HTERT-HM (cell line): ENCODE measurements around the genes SERINC1, TPD52L1 and HDDC2.

DNA sequence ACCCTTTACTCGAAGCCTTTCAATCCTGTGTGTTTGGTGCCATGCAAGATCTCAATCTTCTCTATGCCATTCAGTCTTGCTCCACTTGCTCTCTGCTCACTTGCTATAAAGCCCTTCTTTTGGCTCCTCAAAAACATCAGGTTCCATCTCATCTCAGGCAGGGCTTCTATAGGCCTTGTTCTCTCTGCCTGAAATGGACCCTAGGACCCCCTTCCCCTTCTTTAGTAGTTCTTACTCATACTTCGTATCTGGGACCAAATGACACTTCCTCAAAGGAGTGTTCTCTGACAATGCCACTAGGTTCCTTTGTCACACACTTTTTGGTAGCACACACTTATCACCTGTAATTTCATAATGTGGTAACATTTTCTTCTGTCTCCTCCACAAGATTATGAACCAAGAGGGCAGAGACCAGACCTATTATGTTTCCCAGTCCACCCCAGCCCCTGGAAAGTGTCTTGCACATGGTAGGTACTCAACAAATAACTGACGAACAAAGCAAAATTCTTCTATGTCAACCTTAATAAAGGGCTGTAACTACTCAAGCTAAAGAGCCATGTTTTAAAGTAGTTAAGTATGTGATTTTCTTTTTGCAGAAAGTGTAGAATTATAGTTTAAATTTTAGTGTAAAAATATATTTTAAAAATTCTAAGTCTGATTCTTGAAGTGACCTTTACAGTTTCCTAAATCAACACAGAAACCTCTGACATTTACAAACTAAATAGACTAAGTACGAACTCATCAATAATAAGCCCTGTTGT is 116.9 kb upstream of the FAM184A start:
- RRBS = no CpG with 5 or more reads among the region's 4 CpGs

DNA sequence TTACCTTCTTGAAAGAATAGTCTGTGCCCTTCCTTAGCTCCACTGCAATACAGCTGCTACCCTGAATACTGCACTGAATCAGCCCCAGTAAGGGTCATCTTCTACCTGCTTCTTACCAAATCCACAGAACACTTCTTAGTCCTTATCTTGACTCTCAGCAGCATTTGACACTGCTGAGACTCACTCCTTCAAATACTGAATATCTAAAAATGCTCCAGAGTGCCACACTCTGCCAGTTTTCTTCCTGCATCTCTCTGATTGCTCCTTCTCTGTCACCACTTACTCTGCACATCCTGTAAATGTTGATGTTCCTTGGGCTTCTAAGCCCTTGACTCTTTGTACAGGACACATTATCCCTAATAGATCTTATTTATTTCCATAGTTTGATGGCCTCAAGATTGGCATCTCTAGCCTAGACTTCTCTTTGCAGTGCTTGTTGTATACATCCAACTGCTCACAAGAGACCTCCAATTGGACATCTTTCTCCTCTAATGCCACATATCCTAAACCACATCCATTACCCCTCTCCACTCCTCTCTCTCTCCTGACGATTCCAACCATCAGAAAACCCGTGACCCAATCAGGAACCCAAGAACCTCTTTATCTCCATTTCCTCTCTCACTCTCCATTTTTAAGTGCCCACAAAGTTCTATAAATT is 19.7 kb downstream of the MAN1A1 start:
- RRBS = no CpG with 5 or more reads among the region's 2 CpGs

- RRBS = 2% methylated on average over 21 of the region's 81 CpGs
Measured at GRCh38 chr6:119348244-119349145, 1.1 kb downstream of the MAN1A1 start.

GRCh38 chr6:119372828-119373511 is 23.4 kb upstream of the MAN1A1 start:
- RRBS = no CpG with 5 or more reads among the region's 1 CpG

- RRBS = no CpG with 5 or more reads among the region's 1 CpG
Measured at GRCh38 chr6:119493779-119494509, 144.4 kb upstream of the MAN1A1 start.

GRCh38 chr6:121437685-121438869 is 2.6 kb downstream of the GJA1 start:
- RRBS = no CpG with 5 or more reads among the region's 24 CpGs

DNA sequence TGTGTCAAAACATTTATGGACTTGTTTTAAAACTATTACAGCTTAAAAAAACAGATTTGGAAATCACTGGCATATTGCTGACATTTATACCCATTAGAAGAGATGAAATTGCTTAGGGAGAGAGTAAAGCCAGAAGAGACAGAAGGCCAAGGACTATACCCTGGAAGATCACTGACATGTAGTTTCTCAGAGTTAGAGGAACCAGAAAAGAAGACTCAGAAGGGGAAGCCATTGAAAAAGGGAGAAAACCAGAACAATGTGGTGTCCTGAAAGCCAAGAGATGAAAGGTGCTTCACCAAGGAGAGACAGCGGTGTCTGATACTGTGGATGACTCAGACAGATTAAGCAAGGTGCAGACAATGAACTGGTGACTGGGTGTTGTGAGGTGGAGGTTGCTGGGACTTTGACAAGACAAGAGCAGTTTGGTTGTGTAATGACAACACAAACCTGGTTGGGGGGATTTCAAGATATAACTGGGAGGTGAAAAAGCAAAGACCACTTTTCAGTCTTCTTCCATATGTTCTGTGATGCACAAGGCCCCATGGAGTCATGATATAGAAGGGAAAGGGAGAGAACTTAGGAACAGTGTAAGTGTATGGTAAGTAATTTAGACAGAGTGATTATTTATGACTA is 345.4 kb downstream of the GJA1 start:
- RRBS = no CpG with 5 or more reads among the region's 1 CpG

DNA sequence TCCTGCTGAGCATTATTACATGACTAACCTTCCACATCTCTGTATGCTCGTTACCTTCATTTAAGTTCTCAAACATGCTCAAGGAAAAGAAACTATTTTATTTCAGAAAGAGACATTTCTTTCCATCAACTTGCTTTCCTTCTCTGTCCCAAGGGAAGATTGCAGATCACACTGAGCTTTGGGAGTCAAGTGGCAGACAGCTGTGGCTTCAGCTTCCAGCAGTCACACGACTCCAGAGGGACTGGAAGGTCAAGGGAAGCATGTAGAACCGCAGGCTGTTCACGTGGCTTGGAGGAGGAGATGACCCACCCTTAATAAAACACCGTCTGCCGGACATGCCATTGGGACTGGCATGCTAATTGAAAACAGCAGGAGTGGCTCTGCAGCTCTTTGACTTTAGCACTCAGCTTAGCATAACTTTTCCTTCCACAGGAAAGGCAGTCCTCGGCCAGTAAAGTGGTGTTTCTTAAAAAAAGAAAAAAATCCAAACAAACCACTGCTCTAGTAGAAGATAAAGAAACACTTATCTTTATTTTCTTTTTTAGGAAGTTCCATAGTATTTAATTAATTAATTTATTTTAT is 466.8 kb upstream of the HSF2 start:
- RRBS = no CpG with 5 or more reads among the region's 7 CpGs

DNA sequence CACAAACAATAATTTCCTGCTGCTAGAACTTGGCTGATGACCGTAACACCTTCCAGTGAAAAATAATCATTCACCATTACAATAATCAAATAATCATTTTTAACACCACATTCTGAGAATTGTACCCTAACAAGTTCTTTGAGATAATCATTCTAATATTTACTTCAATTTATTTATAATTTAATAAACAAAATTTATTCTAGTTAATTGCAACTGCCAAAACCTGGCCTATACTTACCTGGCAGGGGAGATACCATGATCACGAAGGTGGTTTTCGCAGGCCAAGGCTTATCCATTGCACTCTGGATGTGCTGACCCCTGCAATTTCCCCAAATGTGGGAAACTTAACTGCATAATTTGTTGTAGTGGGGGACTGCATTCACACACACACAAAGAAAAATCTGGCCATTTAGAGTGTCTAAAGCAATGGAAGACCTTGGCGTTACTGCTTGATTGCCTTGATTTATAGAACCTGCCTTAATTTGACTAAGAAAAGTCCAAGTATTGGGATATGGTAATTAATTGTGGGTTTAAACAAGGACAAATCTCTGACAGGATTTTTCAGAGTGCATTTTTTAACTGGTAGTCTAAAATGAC is 187.9 kb upstream of the HSF2 start:
- RRBS = no CpG with 5 or more reads among the region's 4 CpGs

- RRBS = no CpG with 5 or more reads among the region's 53 CpGs
Measured at GRCh38 chr6:122470959-122472160, at the start of gene SERINC1. SERINC1 (minus strand) TSS chr6:122471807.

- RRBS = no CpG with 5 or more reads among the region's 9 CpGs
Measured at GRCh38 chr6:122753555-122754064, 25.9 kb upstream of the FABP7 start.

GRCh38 chr6:122788613-122788890 is 506 bp upstream of the SMPDL3A start:
- RRBS = no CpG with 5 or more reads among the region's 4 CpGs

- RRBS = no CpG with 5 or more reads among the region's 11 CpGs
Measured at GRCh38 chr6:123802644-123803005, 1.0 kb upstream of the NKAIN2 start.

DNA sequence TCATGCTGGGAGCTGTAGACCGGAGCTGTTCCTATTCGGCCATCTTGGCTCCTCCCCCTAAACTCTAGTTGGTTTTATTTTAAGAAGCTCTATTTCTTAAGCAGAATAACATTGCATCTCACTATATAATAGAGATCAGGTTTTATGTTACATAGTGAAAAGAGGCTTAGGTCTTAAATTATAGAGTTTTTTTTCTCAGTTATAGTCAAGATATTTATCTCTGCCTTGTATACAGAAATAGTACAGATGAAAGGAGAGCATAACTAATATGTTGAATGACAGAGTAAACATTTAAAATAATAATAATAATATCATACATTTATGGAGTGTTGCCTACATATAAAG is 249.5 kb upstream of the RNF217 start:
- RRBS = no CpG with 5 or more reads among the region's 2 CpGs

- RRBS = no CpG with 5 or more reads among the region's 45 CpGs
Measured at GRCh38 chr6:125153540-125154125, at the start of gene TPD52L1. TPD52L1 (plus strand) TSS chr6:125153773.

- RRBS = 2% methylated on average over 39 of the region's 66 CpGs
Measured at GRCh38 chr6:125301459-125302550, at the start of gene HDDC2. HDDC2 (minus strand) TSS chr6:125301967.

DNA sequence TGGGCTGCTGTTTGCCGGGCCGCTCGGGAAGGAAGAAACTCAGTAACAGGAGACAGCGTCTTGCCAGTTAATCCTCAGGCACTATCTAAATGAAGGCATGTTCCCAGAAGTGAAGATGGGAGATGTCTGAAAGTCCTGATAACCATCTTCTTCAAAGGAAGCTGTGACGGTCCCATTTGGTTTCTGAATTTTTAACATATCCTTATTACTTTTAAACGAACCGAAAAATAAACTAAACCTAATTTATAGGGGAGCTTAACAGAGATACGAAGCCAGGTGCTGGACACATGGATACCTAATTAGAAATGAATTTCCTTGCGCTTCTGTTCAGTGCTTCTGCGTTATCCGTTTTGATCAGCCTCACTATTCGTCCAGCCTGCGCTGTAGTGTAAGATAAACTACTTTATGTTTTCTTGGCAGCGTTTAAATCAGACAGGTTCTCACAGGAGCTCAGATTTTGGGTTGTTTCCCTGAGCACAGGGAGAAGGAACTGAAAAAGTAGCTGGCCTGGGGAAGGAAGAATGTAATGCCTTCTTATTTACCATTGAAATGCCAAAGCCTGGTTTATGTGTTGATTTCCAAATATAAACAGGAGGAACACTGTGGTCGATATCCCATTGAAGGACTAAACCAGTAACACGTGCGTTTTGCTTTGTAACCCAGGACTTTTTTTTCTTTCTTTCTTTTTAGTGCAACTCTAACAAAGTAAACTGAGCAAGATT is 215.0 kb upstream of the HEY2 start:
- RRBS = no CpG with 5 or more reads among the region's 17 CpGs

DNA sequence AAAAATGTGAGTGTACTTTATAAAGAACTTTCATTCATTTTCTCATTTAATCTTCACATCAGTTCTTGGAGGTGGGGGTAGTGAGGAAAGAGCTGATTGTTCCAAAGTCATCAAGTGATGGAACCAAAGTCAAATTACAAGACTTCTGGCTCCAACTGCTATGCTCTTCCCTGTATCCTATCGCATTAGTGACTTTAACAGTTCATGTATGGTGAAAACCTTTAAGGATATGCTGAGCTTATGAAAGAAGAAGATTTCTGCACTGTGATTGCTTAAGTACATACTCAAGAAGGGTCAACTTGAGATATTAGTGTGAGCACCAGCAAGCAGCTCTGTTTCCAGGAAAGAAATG is 149.2 kb upstream of the HEY2 start:
- RRBS = no CpG with 5 or more reads among the region's 1 CpG

GRCh38 chr6:125835125-125835713 is 44.5 kb downstream of the NCOA7 start:
- RRBS = no CpG with 5 or more reads among the region's 2 CpGs

DNA sequence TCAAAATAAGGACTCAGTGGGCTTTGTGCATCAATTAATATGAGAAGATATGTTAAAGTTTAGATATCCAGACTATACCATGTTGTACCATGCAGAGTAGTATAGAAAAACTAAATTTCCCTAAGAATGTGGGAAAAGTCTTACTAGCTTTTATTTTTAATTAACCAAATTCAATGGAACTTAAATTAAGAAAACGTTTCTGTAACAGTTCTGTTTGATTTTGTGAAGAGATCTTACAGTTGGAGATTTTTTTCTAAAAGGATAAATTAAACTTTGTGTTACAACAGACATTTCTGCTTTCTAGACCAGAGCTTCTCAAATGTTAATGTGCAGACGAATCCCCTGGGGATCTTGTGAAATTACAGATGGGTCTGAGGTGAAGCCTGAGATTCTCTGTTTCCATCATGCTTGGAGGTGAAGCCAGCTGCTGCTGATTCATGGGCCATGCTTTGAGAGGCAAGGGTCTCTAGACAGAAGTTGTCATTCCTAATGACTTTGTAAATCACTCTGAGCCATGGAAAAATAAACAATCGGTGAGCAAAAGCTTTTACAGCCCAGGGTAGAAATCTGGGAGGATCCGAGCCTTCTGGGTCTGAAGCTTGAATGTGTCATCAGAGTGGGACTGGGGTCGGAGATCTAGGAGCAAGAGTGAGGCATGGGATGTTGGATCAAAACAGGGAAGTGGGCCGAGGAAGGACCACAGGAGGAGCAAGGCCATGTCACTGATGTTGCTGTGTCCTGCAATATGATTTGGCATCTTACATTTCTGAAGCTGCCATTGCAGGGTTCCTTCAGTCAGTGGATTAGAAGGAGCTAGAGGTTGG is 77.1 kb downstream of the TRMT11 start:
- RRBS = no CpG with 5 or more reads among the region's 6 CpGs